Sciatic nerve (tissue), 1 donor: ENCODE measurements around the genes OLFML2B and NUF2.

DNA sequence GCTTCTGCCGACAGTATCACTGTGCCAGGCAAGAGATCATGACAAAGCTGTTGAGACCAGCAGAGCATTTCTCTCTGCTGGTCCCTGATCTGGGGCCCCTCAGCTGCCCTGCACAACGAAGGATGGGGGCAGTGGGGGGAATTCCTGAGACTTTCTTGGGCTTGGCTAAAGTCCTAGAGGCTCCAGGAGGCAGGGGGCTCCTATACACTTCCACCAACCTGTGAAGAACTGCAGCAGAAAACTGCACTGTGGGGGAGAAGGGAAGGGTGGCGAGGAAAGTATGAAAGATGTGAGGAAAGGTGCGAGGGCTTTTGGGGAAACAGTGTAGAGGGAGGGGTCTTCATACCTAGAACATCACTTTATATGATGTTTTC, 4.7 kb downstream of the NR1I3 start:
- PRO-cap = no peak

DNA sequence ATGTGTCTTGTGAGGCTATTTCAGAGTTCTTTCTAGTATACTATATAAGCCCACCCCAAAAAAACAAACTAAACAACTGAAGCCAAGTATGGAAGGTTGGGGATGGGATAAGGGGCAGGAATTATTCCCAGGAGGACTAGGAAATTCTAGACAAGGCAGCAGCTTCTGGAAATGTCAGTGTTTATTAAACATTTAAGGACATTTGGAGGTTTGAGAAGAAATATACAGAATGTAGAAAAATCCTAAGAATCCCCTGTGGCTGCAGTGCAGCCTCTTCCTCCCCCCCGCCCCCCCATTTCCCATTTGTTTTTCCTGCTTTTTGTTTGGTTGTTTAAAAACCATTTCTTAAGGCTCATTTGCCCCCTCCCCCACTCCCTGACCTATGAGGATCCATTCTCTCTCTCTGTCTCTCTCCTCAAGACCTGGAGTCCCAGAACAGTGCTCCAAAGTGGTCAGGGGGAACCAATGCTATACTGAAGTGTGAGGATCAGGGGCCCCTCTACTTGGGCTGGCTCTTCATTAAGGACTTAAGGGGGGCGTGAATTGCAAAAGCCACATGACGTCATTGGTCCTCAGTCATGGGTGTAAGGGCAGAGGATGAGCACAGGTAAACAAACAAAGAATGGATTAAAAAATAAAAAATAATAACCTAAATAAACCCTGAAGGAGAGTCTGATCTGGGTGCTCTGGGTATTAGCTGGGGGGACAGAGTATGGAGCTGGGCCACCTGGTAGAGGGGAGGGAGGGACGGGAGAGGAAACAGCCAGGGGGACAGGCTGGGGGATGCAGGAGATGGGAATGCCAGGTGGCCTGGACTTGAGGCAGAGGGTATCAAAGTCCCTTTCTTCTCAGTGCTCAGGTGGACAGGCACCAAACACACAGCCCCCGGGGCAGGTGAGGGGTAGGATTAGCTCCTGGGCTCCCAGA, 4.9 kb downstream of the MPZ start:
- PRO-cap = no peak

DNA sequence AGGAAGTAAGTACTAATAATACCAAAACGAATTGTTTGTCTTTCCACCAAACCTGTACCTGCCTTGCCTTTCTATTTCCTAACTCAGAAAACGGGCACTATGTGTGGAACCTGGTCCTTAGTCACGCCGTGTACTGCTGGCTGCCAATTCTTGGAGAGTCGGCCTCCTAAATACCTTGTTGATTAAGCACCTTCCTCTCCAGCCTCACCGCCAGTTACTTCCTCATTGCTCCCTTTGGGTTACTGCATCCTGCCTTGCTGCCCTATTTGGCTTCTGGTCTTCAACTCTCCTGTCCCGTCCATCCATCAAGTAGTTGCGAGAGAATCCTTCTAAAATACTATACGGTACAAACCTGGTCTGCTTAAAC, 9.0 kb downstream of the FCGR3A start:
- PRO-cap = no peak

GRCh38 chr1:161611811-161612325, 19.1 kb downstream of the FCGR3B start:
- PRO-cap = no peak

GRCh38 chr1:161726582-161727375, 5.4 kb downstream of the FCRLB start:
- PRO-cap = bidirectional peak, plus-strand start at chr1:161726734, minus-strand start at chr1:161726700; bidirectional peak, plus-strand start at chr1:161726844, minus-strand start at chr1:161726870; bidirectional peak, plus-strand start at chr1:161727188, minus-strand start at chr1:161727028

DNA sequence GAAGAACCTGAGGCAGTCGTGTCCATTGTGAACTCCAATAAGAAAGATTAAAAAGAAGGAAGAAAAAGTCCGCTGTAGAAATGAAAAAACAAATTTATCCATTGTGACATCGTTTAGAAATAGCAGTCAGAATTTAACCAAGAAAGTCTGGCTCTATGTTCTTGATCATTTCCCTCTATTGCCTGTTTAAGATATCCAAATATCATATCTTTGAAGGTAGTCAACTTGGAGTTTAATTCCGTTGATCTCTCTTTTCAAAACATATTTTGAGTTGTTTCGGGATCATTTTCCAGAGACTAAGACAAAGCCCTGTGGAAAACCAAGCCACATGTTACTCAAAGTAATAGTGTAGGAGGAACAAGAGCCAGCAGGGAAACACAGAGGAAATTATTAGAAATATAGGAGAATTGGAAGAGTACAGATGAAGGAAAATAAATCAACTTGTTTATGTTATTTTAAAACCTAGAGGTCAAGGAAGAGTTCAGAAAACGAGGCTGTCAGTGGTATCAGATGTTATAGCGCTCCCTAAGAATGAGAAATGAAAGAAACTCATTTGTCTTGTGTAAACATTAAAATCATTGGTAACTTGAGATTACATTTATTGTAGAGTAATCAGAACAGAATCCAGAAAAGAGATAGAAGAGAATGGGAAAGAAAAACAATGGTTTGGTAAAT, 106.2 kb downstream of the ATF6 start:
- PRO-cap = no peak

DNA sequence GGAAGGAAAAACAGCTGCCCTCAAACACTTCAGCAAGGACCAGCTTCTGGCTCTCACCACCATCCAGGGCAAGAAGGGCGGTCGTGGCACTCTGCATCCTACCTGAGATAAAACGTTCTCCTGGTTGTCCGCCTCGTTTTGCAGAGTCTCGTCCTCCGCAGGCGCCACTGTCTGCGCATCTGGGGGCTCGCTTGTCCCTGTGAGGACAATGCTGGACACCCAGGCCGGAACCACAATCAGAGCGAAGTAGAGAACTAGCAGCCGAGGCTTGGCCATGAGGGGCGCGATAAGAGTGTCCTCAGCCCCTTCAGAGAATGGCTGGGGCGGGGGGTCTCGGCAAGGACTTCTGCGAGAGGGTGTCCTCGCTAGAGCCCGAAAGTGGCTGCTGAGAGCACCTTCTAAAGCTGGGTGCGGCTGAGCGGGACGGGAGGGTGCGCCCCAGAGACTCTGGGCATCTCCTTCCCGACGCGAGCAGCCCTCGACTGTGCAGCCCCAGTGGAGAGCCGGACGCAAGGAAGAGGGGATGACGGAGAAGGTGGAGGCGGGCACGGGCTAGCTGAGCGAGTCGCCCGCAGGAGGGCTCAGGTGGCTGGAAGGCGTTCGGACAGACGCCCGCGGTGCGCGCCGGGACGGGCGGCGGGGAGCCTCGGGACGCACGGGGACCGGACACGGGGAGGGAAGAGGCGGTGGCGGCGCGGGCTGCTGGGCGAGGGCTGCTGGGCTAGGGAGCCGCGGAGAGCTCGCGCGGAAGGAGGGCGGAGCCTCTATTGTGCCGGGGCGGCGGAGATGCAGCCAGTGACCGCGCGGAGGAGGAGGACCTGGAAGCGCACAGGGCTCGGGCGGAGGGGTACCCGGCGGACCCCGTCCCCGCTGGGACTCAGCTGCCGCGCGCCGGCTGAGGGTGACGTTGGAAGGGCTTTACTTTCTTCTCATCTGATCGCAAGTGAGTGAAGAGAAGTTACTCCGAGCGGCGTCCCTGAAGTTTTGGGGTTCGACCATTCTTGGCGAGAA, at the start of gene OLFML2B:
TSS of gene OLFML2B (minus strand) at position 715 of the 1,011 bp plus-strand sequence.
- PRO-cap = bidirectional peak, plus-strand start at position 795 of the sequence, minus-strand start at position 486 of the sequence

DNA sequence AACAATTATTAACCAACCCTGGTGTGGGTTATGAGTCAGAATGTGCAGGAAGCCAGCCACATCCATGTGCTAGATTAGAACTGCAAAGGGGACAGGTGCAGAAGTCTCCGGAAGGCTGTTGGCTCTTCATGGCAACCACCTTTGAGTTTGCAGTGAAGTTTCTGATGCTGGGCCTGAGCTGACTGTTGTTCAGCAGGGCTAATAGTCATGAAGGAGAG, 70.6 kb downstream of the SPATA46 start:
- PRO-cap = no peak

- PRO-cap = no peak
Observed at GRCh38 chr1:162366671-162367617, 9.7 kb downstream of the SPATA46 start.

- PRO-cap = no peak
Observed at GRCh38 chr1:162467823-162468200, 29.8 kb upstream of the UHMK1 start.

DNA sequence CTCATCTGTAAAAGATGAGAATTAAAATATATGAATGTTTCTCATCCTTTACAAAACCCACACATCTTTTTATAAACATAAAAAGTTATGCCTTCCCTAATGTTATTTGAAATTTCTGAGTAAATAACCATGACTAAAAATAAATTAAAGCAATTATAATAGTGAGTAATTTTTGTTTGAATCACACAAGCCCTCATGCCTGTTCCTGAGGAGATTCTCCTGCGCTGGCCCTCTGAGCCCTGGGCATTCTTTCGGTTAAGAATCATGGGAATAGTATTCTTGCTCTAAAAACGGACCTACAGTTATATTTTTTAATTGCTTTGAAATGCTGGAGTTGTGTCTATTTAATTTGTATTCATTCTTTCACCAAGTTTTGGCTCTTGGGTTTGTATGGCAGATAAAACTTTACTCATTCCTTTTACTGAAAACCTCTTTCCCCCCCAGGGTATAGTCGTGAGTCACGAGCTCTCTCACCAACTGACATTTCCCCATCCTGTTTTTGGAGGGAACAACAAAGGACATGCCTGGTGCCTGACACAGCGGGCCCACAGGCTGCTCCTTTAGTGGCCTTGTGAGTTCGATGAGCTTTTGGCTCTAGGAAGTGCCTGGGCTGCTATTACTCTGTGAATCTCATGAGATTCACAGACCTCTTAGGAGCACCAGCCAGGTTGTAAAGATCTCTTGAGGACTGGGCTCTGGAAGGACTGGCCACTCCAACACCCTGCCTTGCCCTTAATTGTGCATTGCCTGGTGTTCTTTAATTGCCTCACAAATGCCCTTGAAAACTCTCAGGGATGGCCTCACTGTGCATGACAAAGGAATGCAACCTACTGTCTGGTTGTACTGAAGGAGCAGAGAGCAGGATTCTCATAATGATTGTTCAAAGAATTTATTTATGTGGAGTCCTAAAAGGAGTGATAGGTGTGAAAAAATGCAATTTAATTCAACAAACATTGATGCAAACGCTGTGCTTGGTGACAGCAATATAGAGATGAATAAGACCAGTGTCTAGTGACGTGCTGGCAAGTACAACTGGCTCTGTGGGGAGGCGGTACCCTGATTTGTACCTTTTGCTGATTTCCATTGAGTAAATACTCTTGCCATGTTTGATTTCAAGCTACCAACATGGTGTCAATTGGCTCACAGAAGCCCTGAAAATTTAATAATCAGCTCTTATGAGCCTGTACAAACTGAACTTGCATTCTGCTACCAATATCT, 58.7 kb downstream of the DDR2 start:
- PRO-cap = no peak

GRCh38 chr1:162696143-162697308, 64.3 kb downstream of the DDR2 start:
- PRO-cap = no peak

GRCh38 chr1:162747134-162747747, 43.3 kb upstream of the HSD17B7 start:
- PRO-cap = no peak

DNA sequence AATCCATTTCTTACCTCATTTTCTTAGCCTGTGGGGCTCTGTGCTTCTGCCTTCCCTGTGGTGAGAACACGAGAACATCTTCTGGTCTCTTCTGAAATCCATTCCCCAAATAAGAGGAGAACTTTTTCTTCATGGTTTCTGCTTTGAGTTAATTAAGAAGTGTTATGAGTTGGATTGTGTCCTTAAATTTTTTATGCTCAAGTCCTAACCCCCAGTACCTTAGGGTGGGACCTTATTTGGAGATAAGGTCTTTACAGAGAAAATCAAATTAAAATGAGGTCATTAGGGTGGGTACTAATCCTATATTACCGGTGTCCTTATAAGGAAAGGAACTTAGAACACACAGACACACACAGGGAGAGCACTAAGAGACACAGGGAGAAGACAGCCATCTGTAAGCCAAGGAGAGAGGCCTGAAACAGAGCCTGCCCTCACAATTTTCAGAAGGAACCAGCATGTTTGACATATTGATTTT, 5.3 kb downstream of the CCDC190 start:
- PRO-cap = no peak

DNA sequence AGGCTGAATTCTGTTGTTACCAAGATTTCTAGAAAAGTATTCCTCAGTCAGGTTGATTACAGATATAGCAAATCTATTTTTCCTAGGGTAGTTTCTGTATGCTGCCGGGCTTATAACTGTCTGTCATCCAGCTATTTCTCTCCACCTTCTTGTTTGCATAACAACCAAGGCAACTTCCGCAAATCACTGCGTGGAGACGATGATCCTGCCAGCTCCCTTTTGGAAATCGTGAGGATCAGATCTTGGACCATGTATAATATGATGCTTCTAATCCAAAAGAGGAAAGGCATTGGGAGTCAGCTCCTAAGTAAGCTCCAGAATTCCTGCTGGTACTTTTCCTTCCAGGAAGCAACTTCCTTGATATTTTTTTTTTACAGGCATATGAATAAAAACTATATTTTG, 474 bp upstream of the RGS4 start:
- PRO-cap = no peak

DNA sequence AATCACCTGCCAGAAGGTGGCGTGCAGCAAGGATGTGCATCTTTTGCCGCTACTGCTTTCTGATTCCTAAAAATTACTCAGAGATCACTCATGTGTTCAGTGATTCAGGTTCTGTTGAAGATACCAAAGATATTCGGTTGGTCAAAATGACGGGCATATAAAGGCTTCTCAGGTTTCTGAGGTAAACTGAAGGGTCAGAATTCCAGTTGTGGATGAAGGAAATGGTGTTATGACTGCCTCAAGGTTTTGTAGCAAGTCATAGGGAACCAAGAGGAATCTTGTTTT, 2.7 kb downstream of the RGS4 start:
- PRO-cap = no peak

DNA sequence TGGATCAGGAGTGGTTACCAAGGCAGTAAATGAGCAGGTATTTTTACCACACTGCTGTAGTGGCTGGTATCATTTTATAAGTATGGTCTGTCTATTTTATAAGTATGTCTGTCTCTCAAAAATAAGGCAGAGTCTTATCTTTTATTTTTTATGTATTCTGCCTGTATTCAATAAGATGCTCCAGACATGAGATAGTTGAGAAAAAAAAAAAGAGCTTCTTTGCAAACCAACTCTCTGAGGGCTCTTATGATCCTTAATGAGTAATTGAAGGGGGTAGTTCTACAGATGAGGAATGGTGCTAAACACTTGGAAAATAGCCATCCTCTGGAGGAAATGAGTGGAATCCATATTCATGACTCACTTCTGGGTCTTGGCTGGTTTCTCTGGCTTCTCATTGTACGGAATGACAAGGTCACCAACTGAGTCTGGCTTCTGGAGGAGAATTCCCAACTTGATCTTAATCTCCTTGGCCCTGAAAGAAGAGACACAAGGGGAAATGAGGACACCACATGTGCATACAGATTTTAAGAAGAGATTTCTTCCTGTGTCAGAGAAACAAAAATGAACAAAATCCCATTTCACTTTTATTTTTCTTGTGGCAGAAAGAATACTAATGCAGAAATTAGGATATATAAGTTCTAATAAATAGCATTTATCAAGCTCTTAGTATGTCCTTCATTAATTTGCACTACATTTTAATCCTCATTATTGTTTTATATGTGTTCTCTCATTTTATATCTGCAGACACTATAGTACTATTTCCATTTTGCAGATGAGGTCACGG, 34.6 kb downstream of the RGS5 start:
- PRO-cap = no peak

- PRO-cap = unidirectional peak, plus-strand start at chr1:163315639
Observed at GRCh38 chr1:163315564-163315833, 6.3 kb upstream of the NUF2 start.

GRCh38 chr1:163321293-163322440, at the start of gene NUF2:
NUF2 (plus strand) TSS chr1:163321954.
- PRO-cap = bidirectional peak, plus-strand start at chr1:163322041, minus-strand start at chr1:163321774

- PRO-cap = no peak
Observed at GRCh38 chr1:164560148-164560568, 1.2 kb downstream of the PBX1 start.